REH cell (cell line): ENCODE measurements around a stretch of chr1.

DNA sequence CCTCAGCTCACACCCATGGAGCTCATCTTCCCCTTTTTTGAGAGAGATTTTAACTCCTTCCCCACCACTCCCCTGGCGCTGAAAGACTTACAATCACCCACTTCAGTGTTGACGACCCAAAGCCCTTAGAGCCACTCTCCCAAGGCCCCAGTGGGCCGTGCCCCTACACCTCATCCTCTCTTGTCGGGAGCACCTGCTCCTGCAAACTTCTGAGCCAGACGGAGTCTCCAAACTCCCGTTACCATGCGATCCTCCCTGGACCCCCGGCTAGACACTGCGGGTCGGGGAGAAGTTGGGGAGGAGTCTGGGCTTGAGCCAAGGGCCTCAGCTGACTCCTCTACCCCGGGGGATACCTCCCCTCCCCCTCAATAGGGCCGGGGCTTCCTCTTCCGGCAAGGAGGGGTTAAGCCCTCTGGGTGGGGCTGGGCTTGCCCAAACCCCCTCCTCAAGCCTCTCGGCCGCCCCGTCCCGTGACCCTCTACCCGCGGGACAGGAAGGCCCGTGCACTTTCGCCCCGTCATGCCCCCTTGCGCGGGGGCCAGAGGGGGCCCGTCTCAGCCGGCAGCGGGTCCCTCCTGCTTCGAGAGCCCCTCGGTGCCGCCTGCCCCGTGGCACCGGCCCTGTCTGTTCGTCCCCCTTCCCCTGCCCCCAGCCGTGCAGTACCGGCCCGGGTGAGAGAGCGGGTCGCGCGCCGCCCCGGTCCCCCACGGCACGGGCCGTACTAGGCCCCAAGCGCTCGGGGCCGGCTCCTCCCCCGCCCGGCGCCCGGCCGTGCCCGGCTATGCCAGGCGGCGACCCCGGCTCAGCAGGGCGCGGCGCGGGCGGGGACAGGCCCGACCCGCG lies 747 bp downstream of the ARL8A start:
- PRO-cap = bidirectional peak, plus-strand start at position 100 of the sequence, minus-strand start at position 202 of the sequence; bidirectional peak, plus-strand start at position 395 of the sequence, minus-strand start at position 306 of the sequence

GRCh38 chr1:202349610-202350050 lies 1.1 kb downstream of the PPP1R12B start:
- PRO-cap = no peak

- PRO-cap = no peak
Measured at GRCh38 chr1:202525657-202526741, 177.5 kb downstream of the PPP1R12B start.

- PRO-cap = no peak
Measured at GRCh38 chr1:202551484-202552223, 158.6 kb downstream of the SYT2 start.

- PRO-cap = no peak
Measured at GRCh38 chr1:202955061-202955642, 3.0 kb downstream of the ADIPOR1 start.

- PRO-cap = bidirectional peak, plus-strand start at chr1:202968246, minus-strand start at chr1:202968121
Measured at GRCh38 chr1:202967966-202968365, 909 bp upstream of the CYB5R1 start.

- PRO-cap = no peak
Measured at GRCh38 chr1:203082908-203083441, 2.8 kb downstream of the MYOG start.

- PRO-cap = no peak
Measured at GRCh38 chr1:203154068-203154770, 21.4 kb downstream of the MYBPH start.

GRCh38 chr1:203184723-203185586 lies 1.5 kb downstream of the CHI3L1 start:
- PRO-cap = no peak

- PRO-cap = no peak
Measured at GRCh38 chr1:203353457-203353828, 2.5 kb upstream of the FMOD start.

DNA sequence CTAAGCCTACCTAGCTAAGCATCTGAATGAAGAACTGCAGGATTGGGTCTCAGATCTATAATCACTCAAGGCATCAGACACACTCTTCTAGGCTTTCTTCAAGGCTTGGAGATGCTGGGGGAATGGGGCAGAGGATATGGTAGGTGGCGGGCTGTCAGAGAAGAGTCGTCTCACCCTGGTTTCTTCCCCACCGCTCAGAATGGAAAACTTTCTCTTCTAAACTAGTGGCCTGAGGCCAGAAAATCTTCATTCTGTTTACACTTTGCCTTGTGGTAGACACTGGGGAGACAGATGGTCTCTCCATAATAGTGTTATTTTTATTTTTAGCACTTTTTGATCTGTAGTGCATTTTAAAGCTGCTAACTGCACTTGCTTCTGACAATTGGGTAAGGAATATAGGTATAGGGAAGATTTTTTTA lies 2.6 kb downstream of the PRELP start:
- PRO-cap = no peak

- PRO-cap = no peak
Measured at GRCh38 chr1:203508388-203508917, 14.5 kb downstream of the OPTC start.

GRCh38 chr1:203511587-203512264 lies 17.8 kb downstream of the OPTC start:
- PRO-cap = no peak

DNA sequence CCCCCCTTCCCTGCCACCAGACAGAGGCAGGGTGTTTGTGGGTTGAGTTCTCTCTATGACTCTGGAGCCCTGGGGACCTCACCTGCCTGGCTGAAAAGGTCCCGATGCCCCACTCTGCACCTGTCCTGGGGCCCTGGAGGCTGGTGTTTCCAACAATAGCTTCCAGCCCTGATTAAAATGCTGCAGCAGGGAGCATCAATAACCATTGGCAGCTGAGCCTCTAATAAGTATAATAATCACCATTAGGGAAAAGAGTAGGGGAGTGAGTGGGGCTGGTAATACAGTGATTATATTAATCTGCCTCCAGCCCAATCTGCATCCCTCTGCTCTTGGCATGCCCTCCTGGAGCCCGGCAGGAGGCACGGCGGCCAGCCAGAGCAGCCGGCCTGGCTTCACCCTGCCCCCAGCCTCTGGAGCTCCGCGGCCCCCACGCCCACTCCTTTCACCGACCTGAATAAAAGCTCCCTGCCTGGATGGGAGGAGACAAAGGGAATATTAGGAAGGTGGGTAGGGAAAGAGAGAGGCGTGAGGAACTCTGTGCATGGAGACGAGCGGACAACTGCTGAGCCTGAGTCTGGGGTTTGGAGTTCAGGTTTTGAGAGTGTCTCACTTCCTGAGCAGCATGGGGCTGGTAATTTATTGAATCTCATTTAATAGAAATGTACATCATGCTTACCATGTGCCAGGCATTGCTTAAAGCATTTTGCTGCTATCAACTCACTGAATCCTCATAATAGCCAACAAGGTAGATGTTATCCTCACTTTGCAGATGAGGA lies 28.3 kb downstream of the OPTC start:
- PRO-cap = no peak

- PRO-cap = no peak
Measured at GRCh38 chr1:203699926-203700439, 65.0 kb upstream of the LAX1 start.

- PRO-cap = unidirectional peak, minus-strand start at chr1:203796176
Measured at GRCh38 chr1:203795785-203796696, 618 bp downstream of the ZBED6 start.

- PRO-cap = no peak
Measured at GRCh38 chr1:203802155-203803061, 7.0 kb downstream of the ZBED6 start.

DNA sequence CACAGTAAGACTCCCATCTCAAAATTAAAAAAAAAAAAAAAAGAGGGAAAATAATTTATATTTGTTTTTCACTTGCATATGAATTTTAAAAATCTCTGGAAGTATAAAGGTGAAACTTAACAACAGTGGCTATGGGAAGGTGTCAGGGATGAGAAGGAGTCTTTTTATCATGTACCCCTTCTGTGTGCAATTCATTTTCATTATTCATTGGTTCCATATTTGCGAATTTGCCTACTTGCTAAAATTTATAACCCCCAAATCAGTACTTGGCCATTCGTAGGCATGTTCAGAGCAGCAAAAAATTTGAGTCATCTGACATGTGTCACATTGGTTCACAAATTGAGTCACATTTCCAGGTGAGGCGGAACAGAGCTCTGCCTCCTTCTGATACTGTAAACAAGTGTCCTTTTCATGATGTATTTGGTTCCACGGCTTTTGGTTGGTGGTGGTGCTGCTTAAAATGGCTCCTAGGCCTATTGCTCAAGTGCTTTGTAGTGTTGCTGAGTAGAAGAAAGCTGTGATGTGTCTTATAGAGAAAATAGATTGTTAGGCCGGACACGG lies 28.9 kb downstream of the ZBED6 start:
- PRO-cap = no peak

GRCh38 chr1:203865410-203865728 lies 4.0 kb downstream of the SNRPE start:
- PRO-cap = no peak

- PRO-cap = no peak
Measured at GRCh38 chr1:204145047-204145706, 6.7 kb downstream of the ETNK2 start.